Gastrocnemius medialis (tissue), 3 donors: ENCODE results near the genes DNAJB1, ADGRE3, ADGRE2 and ILVBL.

DNA sequence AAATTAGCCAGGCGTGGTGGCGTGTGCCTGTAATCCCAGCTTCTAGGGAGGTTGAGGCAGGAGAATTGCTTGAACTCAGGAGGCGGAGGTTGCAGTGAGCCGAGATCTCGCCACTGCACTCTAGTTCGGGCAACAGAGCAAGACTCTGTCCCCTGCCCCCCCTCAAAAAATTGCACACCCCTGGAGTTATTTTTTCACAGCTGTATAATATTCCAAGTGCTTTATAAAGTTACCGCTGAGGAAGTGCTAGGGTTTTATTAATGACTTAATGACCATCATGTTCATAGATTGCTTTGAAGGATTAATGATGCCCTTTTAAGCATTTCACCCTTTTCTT lies 6.5 kb upstream of the ADGRE5 start:
- PRO-cap = no peak
- RAMPAGE, long total RNA, 3 experiments = no peak in any of the 3 experiments

DNA sequence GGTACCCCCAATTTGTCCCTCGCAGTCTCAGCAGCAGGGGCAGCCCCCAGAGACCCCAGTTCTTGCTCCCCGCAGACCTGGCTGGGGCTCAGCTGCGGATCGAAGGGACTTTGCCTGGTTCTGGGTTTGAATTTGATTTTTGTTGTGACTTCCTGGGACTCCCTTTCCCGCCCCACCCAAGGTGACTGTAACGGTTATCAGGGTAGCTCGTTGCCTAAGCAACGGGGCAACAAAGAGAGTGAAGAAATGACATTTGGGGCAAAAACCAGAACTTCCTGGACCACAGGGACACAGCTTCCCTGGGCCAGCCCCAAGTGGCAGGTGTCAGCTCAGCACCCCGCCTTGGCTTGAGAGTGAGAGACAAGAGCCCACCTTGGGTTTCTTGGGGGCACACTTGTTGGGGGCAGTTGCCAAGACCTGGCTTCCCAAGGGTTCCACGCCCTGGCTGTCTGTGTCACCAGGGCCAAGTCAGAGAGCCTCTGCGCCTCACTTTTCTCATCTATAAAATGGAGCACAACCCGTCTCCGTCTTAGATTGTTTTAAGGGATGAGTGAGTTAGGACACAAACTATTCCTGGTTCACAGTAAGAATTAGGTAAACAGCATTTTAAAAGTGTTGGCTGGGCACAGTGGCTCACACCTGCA lies 842 bp downstream of the ADGRE5 start:
- PRO-cap = no peak
- RAMPAGE, long total RNA, 3 experiments = no peak in any of the 3 experiments

GRCh38 chr19:14517761-14518548 lies at the start of gene DNAJB1:
TSS of gene DNAJB1 (minus strand) at chr19:14518397.
- PRO-cap = bidirectional peak, plus-strand start at chr19:14517984, minus-strand start at chr19:14517964; bidirectional peak, plus-strand start at chr19:14518795, minus-strand start at chr19:14518420
- RAMPAGE, long total RNA, 3 experiments = start-site peak on the minus strand in 3 of 3 experiments, at chr19:14518391-14518439 at its widest, 203 to 323 reads per replicate

DNA sequence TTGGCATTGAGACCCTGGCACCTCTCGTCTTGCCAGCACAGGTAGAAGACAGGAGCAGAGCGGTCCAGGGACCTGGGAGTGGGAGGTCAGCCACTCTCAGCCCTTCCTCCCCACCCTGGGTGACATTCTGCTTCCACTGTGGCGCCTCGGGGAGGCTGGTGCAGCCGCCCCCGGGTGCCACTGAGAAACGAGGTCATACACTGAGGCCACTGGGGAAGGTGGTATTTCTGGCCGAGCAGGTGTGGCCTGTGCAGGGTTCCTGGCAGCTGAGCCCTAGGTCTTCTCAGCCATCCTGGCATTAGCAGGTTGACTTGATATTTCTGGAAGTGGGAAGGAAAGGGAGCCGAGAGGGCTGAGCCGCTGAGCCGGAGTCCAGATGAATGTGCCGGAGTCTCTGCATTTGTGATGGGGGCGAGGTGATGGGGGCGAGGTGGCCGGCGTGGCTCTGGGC lies 18.5 kb downstream of the NDUFB7 start:
- PRO-cap = no peak
- RAMPAGE, long total RNA, 3 experiments = no peak in any of the 3 experiments

GRCh38 chr19:14559937-14560770 lies 11.7 kb downstream of the NDUFB7 start:
- PRO-cap = bidirectional peak, plus-strand start at chr19:14560521, minus-strand start at chr19:14560391
- RAMPAGE, long total RNA, 3 experiments = start-site peak on the minus strand in 2 of 3 experiments, at chr19:14560171-14560398 at its widest, 5 to 8 reads per replicate

DNA sequence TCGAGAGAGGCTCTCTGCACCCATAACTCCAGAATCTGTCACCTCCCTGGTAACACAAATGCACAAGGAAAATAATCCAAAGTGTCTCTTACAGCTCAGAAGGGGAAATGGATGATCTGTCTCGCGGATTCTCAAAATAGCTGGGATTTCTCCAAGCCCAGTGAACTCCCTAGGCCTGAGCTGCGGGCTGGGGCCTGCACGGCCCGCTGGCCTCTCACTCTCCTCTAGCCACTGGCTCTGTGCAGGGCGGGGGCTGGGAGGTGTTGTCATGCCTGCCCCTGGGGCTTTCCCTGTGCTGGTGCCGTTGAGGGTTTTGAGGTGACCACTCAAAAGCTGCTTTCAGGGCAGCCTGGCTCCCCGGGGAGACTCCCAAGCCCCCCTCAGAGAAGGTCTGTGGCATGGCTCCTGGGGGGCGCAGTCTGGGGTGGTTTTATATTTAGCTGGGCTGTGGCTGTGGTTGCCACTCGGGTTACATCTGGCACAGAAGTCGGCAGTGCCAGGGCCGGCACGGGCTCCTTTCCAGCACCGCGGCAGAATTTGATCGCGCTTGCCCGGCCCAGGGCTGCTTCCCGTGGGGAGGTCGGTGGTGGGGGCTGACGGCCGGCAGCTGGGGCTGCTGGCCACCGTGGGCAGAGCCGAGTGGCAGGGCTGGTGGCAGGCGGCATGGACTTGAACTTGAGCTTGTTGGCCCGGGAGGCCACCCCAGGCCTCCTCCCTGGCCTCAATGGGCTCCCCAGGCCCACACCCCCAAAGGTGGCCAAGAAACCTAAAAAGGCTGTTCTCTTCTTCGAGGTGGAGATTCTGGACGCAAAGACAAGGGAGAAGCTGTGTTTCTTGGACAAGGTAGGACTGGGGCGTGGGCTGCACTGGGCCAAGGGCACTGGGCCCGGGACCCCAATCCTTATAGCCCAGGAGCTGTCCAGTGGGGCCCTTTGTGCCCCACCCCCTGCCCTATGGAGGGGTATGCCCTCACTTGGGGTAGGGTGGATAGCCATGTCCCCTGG lies 9.8 kb downstream of the NDUFB7 start:
- PRO-cap = bidirectional peak, plus-strand start at position 483 of the sequence, minus-strand start at position 225 of the sequence
- RAMPAGE, long total RNA, 3 experiments = start-site peak on the plus strand in 3 of 3 experiments, centred at positions 593 to 601 of the sequence, 151 to 350 reads per replicate

- PRO-cap = no peak
- RAMPAGE, long total RNA, 3 experiments = no peak in any of the 3 experiments
Observed at GRCh38 chr19:14574361-14574744, 2.5 kb upstream of the NDUFB7 start.

GRCh38 chr19:14622026-14622516 lies 39.2 kb downstream of the CLEC17A start:
- PRO-cap = no peak
- RAMPAGE, long total RNA, 3 experiments = no peak in any of the 3 experiments

DNA sequence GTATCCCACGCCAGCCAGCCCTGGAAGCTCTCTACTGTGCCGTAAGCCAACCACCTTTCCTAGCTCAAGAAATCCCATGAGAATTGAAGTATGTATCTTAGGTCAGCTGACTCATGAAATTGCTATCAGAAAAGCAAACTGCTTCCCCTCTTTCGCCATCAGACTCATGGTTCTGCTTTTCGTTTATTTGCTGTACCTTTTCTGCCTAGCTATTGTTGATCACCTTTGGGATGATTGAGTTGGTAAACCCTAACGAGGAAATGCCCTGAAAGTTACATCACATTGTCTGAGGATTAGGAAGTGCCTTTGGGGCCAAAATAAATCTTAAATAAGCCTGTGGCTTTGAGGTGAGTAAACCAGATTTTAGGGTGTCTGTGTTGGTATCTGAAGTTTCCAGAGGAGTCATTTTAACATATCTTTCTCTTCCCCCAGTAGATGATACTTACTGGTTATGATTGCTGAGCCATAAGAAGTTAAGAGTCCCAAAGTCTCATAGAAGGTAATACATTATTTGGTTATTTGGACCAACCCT lies at the start of gene ADGRE3:
TSS of gene ADGRE3 (minus strand) at position 61 of the 532 bp plus-strand sequence.
- PRO-cap = no peak
- RAMPAGE, long total RNA, 3 experiments = no peak in any of the 3 experiments

DNA sequence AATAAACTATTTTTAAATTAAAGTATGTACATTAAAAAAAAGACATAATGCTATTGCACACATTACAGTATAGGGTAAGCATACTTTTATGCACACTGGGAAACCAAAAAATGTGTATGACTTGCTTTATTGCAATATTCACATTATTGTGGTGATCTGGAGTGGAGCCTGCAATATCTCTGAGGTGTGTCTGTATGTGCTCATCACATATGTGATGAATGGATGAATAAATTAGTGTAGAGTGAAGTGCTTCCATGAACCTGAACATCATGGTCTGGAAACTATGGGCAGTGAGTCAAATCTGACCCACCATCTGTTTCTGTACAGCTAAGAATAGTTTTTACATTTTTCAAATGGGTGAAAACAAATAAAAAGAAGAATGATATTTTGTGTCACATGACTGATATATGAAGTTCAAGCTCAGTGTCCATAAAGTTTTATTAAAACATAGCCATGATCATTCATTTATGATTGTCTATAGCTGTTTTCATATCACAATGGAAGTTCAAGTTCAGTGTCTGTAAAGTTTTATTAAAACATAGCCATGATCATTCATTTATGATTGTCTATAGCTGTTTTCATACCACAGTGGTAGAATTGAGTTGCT lies 42.5 kb downstream of the ZNF333 start:
- PRO-cap = no peak
- RAMPAGE, long total RNA, 3 experiments = no peak in any of the 3 experiments

GRCh38 chr19:14778350-14778869 lies at the start of gene ADGRE2:
TSS of gene ADGRE2 (minus strand) at chr19:14778560.
- PRO-cap = no peak
- RAMPAGE, long total RNA, 3 experiments = no peak in any of the 3 experiments

DNA sequence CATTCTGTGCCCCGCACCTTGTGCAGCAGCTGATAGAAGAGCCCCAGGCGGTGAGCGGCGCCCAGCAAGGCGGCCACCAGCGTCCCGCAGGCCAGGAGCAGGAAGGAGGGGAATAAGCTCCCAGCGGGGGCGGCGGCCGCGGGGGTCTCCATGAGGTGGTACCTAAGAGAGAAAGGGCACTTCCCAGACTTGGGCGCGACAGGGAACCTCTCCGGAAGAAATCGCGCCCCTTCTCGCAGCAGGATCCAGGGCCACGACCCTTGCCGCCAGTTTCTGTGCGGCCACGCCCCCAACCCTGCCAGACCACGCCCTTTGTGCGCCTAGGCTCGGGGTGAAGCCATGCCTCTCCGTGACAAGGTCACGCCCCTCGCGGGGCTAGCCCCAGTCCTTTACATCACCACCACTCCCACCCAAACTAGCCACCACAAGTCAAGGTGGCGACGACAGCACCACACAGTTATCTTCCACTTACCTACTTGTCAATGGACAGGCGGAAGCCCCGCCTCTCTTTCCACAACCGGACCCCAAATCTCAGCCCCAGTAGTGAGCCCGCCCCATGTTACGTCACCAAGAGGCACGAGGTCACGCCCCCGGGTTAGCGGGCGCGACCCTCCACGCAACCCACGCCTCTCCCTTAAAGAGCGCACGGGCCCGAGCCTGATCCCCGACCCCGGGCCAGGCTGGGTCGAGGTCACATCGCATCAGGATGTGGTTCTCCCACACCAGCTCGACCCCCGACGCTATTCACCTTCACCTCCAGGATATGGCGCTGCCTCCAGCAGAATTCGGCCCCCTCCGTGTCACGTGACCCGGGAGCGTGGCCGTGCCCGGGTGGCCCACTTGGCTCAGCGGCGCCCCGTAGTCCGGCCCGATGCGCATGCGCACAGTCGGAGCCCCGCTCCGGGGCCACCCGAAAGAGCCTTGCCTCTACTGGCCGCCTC lies at the start of gene ILVBL:
TSS of gene ILVBL (minus strand) at position 879 of the 941 bp plus-strand sequence.
- PRO-cap = bidirectional peak, plus-strand start at position 422 of the sequence, minus-strand start at position 285 of the sequence; bidirectional peak, plus-strand start outside the sequence, minus-strand start at position 799 of the sequence
- RAMPAGE, long total RNA, 3 experiments = no peak in any of the 3 experiments

DNA sequence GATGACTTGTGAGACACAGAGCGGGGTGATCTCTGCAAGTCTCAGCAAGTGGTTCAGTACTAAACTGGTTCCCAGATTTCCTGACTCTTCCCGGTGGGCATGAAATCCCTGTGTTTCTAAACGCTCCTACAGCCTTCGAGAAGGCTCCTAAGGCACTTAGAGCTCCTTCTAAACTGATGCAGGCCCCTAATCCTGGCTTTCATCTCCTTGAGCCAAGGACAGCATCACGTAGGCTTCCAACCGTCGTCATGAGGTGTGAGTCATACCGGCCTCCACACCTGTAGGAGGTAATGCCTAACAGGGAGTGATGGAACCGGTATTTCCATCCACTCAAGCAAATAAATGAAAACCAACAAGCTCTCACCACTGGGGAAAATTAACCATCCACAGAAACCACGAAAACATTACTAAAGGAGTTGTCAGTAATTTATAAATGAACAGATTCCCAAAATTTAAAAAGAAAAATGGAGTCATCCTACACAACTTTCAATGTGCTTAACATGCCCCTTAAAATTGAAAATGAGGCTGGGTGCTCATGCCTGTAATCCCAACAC lies 4.7 kb upstream of the ILVBL start:
- PRO-cap = no peak
- RAMPAGE, long total RNA, 3 experiments = no peak in any of the 3 experiments

- PRO-cap = no peak
- RAMPAGE, long total RNA, 3 experiments = no peak in any of the 3 experiments
Observed at GRCh38 chr19:15165574-15166314, 35.1 kb downstream of the NOTCH3 start.

DNA sequence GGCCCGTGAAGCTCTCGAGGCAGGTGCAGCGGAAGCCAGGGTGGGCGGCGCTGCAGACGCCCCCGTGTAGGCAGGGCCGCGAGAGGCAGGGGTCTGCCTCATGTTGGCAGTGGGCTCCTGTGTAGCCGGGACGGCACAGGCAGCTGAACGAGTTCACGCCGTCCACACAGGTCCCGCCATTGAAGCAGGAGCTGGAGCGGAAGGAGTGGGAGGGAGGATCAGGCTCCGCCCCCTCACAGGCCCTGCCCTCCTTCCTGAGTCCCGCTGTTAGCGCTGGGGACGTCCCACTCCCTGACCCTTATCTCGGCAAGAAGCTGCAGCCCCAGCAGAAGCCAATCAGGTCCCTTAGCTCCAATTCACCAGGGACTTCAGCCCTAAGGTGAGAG lies 19.8 kb downstream of the NOTCH3 start:
- PRO-cap = no peak
- RAMPAGE, long total RNA, 3 experiments = no peak in any of the 3 experiments

DNA sequence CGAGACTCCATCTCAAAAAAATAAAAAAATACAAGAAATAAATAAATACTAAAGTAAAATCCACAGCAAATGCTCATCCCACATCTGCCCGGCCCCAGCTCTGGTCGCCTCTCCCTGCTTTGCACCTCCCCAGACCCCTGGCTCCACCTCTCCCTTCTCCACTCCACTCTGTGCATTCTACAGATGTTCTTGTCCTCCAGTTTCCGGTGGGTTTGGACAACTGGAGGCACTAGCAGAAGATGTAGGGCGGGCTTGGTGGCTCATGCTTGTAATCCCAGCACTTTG lies 12.3 kb downstream of the EPHX3 start:
- PRO-cap = no peak
- RAMPAGE, long total RNA, 3 experiments = no peak in any of the 3 experiments

- PRO-cap = no peak
- RAMPAGE, long total RNA, 3 experiments = no peak in any of the 3 experiments
Observed at GRCh38 chr19:15243910-15244624, 11.8 kb upstream of the EPHX3 start.

- PRO-cap = no peak
- RAMPAGE, long total RNA, 3 experiments = no peak in any of the 3 experiments
Observed at GRCh38 chr19:15264334-15265192, 32.3 kb upstream of the EPHX3 start.

DNA sequence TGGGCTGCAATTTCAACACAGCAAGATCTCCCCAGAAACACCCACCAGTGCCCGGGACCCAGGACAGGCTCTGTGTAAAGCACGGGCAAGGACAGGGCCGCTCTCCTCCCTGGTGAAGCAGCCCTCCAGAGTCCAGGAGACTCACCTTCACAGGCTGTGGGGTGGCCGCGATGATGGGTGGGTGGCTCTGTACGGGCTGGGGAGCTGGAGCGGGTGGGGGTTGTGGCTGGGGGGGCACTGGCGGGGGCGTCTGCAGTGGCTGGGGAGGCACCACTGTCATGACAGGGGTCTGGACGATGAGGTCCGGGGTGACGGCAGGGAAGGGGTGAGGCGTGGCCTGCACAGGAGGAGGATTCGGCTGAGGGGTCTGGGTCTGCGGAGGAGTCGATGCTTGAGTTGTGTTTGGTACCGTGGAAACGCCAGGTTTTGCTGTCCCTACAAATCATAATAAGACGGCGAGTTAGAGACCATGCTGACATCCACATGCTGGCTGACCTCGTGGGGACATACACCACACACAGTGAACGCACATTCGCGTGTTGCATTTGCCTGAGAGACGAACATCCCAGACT lies 33.0 kb upstream of the EPHX3 start:
- PRO-cap = no peak
- RAMPAGE, long total RNA, 3 experiments = no peak in any of the 3 experiments

- PRO-cap = no peak
- RAMPAGE, long total RNA, 3 experiments = no peak in any of the 3 experiments
Observed at GRCh38 chr19:15265781-15266057, 33.5 kb upstream of the EPHX3 start.